ENCODE measurements around the genes CACNA1G and ABCC3.

DNA sequence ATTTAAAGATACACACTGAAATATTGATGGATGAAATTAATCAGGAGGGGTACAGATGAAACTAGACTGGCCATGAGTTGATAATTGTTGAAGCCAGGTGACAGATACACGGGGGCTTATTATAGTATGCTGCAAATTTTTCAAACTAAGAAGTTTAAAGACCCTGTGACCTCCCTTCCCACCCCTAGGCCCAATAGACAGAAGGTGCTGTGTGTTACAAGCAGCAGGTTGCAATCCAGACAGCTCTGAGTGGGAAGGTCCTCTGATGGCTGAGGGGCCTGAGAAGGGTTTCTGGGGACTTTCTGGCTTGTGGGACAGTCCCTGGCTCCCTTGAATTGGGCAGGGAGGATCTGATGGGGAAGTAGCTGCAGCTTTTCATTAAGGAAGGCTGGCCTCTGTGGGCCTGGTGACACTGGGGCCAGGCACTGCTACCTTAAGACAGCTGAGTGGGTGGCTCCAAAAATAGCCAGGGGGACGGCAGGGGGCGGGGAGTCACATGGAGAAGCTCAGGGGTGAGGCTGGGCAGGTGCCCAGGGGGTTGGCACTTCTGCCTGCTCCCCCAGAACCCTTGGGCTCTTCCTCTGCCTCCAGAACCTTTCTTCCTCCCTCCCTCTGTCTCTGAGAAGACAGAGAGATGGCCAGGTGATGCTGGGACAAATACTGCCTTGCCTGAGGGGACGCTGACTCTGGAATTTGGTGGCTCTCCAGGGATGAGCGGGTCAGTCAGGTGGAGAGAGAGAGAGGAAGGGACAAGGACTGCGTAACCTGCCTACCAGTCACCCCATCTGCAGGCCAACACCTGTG is 2.0 kb upstream of the SGCA start:
- RRBS, 2 experiments = no CpG with 5 or more reads among the region's 6 CpGs

DNA sequence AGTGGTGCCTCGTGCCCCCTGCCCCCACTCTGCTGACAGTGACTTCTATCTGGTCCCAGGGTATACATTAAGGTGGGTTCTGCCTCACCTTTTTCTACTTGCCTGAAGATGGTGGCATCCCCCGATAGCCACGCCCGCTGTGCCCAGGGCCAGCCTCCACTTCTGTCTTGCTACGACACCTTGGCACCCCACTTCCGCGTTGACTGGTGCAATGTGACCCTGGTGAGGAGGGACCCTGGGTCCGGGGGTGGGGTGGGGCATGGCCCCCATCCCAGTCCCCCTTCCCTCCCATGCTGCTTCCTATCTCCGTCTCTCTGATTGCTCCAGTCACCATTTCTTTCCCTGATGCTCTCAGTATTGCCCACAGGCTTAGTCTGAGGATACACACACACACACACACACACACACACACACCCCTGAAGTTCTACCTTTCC is 3.2 kb downstream of the SGCA start:
- RRBS, 2 experiments = no CpG with 5 or more reads among the region's 9 CpGs

GRCh38 chr17:50185196-50185873 is 16.1 kb downstream of the COL1A1 start:
- RRBS, 2 experiments = 38% methylated on average over 3 to 4 of the region's 23 CpGs

- RRBS, 2 experiments = 65 to 81% methylated on average over 8 of the region's 29 CpGs
These were observed 14.8 kb downstream of the COL1A1 start for GRCh38 chr17:50186229-50187396.

GRCh38 chr17:50201718-50202123 is 290 bp upstream of the COL1A1 start:
- RRBS, 2 experiments = 1 to 3% methylated on average over 2 of the region's 4 CpGs

GRCh38 chr17:50210775-50211327 is 9.4 kb upstream of the COL1A1 start:
- RRBS, 2 experiments = no CpG with 5 or more reads among the region's 10 CpGs

DNA sequence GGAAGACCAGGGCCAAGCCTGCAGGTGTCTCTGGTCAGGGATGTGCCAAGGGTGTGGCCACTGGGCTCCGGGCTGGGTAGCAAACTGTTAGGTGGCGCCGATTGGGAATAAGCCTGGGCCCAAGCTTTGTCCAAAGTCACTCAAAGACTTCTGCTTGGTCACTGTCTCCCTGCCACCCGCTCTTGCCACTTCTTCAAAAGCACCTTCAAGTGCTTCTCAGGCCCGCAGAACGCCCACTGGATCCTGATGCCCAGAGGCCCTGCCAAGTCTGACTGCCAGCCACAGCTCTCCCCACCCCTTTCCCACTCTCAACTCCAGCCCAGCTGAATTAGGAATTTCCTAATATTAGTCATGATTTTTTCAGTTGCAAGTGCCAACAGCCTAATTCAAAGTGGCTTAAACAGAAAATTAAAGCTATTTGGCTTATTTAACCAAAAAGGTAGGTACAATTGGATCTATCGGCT is 20.7 kb upstream of the COL1A1 start:
- RRBS, 2 experiments = no CpG with 5 or more reads among the region's 7 CpGs

DNA sequence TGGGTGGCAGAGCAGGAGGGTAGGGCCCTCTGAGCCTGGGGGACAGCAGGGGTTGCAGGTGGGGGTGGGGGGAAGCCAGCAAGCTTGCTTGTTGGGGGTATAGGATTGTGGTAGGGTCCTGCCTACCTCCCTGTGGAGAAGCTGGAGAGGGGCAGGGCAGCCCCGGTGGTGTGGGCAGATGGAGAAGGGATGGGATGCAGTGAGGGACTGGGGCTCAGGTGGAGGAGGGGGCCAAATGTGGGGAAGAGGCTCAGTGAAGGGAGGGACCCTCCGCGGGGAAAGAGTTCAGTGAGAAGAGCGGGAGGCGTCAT is 17.2 kb upstream of the TMEM92 start:
- RRBS, 2 experiments = no CpG with 5 or more reads among the region's 5 CpGs

GRCh38 chr17:50278644-50279598 is 4.7 kb downstream of the TMEM92 start:
- RRBS, 2 experiments = no CpG with 5 or more reads among the region's 17 CpGs

DNA sequence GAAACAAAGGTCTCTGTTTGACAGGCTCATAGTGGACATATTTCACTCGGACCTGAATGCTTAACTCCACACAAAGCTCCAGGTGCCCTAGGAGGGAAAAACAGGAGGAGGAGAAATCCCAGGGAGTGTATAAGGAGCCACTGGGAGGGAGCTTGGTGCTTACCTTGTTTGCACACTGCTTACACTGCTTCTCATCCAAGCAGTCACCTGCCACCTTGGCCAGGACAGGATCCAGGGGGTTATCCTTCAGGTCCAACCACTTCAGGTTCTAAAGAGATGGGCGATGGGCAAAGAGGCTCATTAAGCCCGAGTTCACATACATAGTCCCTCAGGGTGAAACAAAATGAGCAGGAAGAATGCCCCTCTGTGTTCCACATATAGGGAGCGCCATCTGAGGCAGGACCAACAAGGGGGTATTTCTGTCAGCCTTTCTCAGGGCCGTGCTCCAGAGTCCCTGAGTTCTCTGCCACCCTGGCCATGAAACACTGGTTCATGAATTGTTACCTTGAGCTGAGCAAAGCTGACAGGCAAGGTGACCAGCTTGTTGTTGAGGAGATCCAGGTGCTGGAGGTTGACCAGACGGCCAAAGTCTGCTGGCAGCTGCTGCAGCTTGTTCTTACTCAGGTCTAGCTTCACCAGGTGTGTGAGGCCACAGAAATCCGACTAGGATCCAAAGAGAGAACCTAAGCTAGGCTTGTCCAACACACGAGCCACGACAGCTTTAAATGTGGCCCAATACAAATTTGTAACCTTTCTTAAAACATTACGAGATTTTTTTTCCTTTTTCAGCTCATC is 4.9 kb downstream of the LRRC59 start:
- RRBS, 2 experiments = no CpG with 5 or more reads among the region's 10 CpGs

GRCh38 chr17:50466820-50467468 is 1.7 kb downstream of the CHAD start:
- RRBS, 2 experiments = no CpG with 5 or more reads among the region's 7 CpGs

- RRBS, 2 experiments = 95 to 98% methylated on average over 6 of the region's 51 CpGs
These were observed 4.0 kb downstream of the EPN3 start for GRCh38 chr17:50536326-50537220.

GRCh38 chr17:50560249-50561366 is at the start of gene CACNA1G:
Gene CACNA1G, plus strand, starts transcription at chr17:50560715.
- RRBS, 2 experiments = 4% methylated on average over 48 to 53 of the region's 114 CpGs

DNA sequence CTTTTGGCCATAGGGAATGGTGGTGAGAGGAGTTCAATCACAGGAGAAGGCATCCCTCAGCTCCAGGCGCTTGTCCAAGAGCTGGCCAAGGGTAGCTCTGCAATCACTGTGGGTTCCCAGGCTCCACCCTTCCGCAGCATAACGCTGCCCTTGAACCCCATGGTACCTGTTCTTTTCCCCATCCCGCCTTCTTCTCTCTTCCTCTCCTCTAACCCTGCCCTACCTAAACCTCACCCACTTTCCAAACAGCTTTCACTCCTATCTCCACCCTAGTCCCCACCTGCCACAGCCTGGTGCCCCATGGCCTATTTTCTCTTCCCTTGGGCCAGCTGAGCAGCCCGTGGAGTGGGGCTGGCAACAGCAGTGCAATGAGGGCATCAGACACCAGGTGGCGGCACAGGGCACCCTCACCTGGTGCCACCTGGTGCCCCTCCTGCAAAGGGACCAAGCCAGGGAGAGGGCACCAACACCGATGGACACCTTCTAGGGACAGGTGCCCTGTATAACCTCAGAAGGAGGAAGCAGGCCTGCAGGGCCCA is 4.2 kb upstream of the ABCC3 start:
- RRBS, 2 experiments = no CpG with 5 or more reads among the region's 7 CpGs

- RRBS, 2 experiments = 68 to 77% methylated on average over 39 of the region's 100 CpGs
These were observed at the start of gene ABCC3 for GRCh38 chr17:50634140-50635431. Gene ABCC3, plus strand, starts transcription at chr17:50634881.

- RRBS, 2 experiments = no CpG with 5 or more reads among the region's 12 CpGs
These were observed 23.1 kb downstream of the ABCC3 start for GRCh38 chr17:50657575-50658320.

DNA sequence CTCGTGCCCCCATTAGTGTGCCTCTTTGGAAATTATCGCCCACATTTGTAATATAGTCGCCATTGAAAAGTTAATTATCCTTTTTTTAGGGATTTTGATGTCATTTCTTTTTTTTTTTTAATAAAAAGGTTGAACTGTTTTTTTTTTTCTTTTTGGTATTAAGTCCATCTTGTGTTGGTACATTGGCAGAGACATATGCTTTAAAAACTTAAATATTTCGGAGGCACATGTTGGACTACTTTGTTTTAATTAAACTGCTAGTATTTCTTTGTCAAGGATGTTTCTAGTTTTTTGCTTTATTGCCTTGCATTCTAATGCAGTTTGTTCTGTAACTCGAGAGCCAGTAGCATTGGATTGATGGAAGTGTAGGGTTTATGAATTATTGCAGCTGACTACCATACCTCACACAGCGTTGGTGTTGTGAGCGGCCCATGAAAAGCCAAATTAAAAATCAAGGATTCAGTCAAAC is 16.4 kb downstream of the ANKRD40CL start:
- RRBS, 2 experiments = no CpG with 5 or more reads among the region's 7 CpGs

- RRBS, 2 experiments = no CpG with 5 or more reads among the region's 4 CpGs
These were observed 6.8 kb upstream of the WFIKKN2 start for GRCh38 chr17:50828520-50829102.

DNA sequence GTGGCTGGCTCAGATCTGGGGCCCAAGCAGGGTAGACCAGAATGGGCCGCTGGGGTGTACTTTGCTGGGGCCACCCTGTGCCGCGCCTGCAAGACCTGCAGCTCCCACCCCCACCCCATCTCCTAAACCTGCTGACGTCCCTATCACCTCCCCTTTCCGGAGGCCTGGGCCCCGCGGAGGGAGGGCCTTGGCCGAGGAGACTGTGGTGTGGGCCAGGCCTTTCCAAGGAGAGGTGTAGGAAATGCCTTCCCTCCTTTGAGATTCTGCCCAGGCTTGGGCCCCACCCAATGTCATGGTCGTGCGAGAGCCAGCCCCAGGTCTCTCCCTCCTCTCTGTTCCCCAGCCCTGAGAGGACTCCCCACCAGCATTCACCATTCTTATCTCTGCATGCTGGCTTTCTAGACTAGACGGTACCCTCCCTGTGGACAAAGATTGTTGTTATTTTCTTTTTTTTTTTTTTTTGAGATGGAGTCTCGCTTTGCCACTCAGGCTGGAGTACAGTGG is 3.9 kb upstream of the WFIKKN2 start:
- RRBS, 2 experiments = no CpG with 5 or more reads among the region's 12 CpGs

- RRBS, 2 experiments = 76 to 77% methylated on average over 17 of the region's 42 CpGs
These were observed 655 bp upstream of the WFIKKN2 start for GRCh38 chr17:50834420-50835442.

All from LNCaP clone FGC (cell line).